Colon Carcinoma Metastatic in the Brain (tissue), 2 donors: Measurements from ENCODE around the genes ZNF347, ZNF765, TARM1, CNOT3 and LILRB5.

DNA sequence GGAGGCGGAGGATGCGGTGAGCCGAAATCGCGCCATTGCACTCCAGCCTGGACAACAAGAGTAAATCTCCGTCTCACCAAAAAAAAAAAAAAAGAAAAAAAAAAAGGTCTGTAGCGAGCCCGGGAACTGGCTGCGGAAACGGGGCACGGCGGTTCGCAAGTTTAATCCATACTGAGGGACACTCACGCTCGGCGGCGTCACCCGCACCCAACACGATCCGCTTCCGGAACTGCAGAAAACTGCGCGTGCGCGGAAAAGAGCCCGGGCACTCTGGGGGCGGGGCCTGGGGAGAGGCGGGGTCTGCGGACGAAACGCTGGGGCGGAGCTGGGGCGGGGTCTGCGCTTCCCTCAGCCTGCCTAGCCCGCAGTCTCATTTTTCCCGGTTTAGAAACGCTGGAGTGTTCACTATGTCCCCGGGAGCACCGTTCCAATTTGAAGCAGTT lies at the start of gene ZNF347:
TSS of gene ZNF347 (minus strand) at position 231 of the 443 bp plus-strand sequence.
- PRO-cap, 2 experiments: peak in 2 of 2 experiments; most common minus-strand start position 231 of the sequence (in 2)

- PRO-cap, 2 experiments: no peak in any of the 2 experiments
These were observed 784 bp downstream of the ZNF665 start for GRCh38 chr19:53192039-53193108.

DNA sequence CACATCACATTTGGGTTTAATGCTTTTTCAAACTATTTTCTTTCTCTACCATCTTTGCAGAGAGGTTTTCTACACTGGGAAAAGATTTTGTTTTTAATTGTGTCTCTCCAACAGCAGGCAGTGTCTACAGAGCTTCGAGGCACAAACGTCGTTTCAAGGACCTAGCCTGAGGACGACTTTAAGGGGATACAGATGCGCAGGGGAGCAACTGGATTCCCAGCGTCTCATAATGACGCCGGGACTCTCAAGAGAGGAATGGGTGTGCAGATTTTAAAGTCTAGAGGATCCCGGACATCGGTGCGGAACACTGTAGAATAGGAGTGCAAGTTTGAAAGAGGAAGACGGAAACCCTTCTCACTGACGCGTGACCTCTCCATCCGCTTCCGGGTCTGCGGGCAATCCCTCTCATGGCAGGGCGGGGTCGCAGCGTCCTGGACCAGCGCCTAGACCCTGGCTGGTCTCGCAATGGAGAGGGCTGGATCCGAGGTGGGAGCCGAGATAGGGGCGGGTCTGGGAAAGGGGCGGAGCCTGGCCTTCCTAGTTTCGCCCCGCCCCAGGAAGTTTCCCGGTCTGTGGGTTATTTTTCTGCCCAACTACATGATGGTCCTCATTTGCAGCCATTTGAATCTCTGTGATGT lies 4.7 kb upstream of the ZNF845 start:
- PRO-cap, 2 experiments: no peak in any of the 2 experiments

DNA sequence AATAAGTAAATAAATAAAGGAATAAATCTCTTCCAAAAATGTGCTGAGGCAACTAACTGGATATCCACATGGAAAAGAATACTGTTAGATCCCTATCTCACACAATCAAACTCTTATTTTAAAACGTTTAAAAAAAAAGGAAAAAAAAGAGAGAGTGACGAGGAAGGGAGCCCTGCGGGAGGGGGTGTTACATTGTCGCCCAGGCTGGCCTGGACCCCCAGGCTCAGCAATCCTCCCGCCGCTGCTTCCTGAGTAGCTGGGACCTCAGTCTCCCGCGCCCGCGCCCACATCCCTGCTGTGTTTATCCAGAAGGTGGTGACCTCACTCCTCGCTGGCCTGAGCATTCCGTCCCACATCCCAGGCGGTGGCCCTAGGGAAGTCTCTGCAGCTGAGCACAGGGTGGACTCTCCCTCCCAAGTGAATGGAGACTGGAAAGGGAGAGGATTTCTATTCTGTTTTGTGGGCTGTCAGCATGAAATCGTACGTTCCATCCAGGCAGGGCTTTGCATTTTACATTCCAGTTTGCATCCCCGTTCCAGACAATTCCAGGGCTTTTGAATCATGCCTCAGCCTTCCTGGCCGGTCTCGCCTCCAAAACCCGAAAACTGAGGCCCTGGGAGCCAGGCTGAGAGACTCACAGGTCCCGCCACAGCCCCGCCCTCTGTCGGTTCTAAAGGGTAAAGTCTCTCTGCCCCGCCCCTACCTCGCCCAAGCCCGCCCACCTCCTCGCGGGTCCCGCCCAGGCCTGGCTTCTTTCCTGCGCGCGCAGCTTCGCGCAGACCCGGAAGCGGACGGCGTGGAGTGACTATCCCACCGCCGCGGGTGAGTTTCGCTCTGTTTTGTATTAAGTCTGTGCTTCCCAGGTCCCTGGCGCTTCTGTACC lies at the start of gene ZNF765:
TSS of gene ZNF765 (plus strand) at position 778 of the 883 bp plus-strand sequence.
- PRO-cap, 2 experiments: peak in 2 of 2 experiments; most common plus-strand start position 784 of the sequence (in 2); most common minus-strand start position 607 of the sequence (in 1)

DNA sequence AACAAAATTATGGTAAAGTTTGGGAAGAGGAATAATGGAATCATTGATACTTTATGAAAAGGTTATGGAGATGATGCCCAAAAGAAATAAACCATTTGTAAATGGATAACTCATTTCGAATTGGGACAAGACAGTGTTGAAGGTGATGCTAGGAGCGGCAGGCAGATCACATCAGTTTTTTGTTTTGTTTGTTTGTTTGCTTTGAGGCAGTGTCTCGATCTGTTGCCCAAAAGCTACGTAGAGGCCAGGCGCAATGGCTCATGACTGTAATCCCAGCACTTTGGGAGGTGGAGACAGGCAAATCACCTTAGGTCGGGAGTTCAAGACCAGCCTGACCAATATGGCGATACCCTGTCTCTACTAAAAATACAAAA lies 8.0 kb upstream of the ZNF813 start:
- PRO-cap, 2 experiments: no peak in any of the 2 experiments

- PRO-cap, 2 experiments: no peak in any of the 2 experiments
These were observed 20.6 kb downstream of the ZNF331 start for GRCh38 chr19:53558299-53559278.

GRCh38 chr19:53581857-53582337 lies 44.0 kb downstream of the ZNF331 start:
- PRO-cap, 2 experiments: no peak in any of the 2 experiments

- PRO-cap, 2 experiments: no peak in any of the 2 experiments
These were observed 31.5 kb upstream of the DPRX start for GRCh38 chr19:53600053-53600956.

DNA sequence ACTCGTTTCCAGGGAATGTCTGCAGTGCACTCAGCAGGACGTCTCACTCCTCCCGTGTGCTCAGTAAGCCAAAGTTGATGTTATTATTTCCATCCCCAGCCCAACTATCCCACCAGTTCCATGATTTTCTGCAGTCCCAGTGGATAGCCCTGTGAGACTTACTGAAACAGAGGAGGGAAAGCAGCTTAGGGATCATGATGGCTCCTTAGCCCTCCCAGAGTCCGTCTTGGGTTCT lies at the start of gene TARM1:
TSS of gene TARM1 (minus strand) at position 221 of the 235 bp plus-strand sequence.
- PRO-cap, 2 experiments: no peak in any of the 2 experiments

DNA sequence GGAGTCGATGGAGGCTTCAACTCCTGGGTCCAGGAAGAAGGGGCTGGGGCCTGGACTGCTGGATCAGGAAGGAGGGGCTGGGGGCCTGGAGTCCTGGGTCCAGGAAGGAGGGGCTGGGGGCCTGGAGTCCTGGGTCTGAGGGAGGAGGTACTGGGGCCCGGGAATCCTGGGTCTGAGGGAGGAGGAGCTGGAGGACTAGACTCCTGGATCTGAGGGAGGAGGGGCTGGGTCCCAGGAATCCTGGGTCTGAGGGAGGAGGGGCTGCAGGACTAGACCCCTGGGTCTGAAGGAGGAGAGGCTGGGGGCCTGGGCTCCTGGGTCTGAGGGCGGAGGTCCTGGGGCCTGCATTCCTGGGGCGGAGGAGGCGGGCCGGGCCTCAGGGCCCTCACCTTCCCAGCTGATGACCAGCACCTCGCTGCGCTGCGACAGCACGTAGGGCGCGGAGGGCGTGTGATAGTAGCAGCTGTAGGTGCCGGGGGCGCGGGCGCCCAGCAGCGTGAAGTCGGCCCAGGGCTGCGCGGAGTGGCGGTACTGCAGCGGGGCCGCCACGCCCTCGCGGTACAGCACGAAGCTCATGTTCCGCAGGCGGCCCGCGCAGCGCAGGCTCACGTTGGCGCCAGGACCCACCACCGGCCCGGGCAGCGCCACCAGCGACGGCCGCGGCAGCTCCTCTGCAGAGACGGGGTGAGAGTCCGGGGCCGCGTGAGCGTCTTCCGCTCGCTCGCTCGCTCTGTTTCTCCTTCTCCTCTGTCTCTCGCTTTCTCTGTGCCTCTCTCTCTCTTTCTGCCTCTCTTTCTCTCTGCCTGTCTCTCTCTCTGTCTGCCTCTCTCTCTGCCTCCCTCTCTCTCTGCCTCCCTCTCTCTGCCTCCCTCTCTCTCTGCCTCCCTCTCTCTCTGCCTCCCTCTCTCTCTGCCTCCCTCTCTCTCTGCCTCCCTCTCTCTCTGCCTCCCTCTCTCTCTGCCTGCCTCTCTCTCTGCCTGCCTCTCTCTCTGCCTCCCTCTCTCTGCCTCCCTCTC lies 4.8 kb downstream of the OSCAR start:
- PRO-cap, 2 experiments: peak in 2 of 2 experiments; most common plus-strand start position 676 of the sequence (in 2)

DNA sequence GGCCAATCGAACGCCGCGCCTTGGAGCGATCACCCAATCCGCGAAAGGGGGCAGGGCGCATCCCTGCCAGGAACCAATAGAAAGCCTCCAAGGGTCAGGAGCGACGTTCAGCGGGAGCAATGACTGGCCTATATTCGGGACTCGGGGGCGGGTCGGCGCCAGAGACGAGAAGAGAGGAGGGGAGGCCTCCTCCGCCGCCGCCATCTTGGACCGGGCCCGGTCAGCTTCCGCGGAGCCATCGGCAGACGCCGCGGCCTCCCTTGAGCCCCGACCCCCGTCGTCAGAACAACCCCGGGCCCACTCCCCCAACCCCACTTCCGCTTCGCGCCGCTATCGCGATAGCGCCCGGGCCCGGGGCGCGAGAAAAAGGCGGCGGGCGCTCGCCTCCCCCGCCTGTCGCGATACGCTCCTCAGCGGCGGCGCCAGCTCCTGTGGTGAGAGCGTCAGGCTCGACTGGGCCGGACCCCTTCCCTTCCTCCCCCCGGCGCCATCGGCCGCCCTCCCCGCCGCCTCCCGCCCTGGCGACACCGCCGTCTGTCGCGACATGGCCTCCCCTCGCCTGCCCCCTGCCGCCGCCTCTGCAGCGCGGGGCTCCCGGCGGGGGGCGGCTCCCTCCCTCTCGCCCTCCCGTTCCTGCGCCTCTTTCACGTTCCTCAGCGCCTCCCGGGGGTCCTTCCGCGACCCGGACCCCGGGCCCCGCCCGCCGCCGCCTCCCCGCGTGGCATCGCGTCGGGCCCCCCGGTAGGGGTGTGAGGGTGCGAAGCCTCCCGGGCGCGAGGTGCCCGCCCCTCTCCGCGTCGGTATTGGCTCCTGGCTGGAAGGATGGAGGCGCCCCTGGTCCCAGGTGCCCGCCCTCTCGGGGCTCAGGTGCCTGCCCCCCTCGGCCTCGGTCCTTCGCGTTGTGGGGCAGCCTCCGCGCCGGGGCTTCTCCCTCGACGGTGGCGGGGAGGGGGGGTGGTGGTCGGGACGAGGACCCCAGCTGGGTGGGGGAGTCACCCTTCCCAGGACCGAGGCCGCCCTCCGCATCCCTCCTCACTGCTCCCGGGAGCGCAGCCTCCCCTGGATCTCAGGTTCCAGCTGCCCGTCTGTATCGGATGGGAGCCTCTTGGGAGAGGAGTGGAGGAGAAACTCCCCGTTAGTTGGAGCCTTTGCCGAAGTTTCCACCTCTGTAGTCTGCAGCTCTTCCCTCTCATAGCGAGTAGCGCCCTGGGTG lies at the start of gene CNOT3:
TSS of gene CNOT3 (plus strand) at position 203 of the 1,213 bp plus-strand sequence.
- PRO-cap, 2 experiments: peak in 2 of 2 experiments; most common plus-strand start position 161 of the sequence (in 2)

GRCh38 chr19:54173930-54174436 lies 1.0 kb upstream of the TMC4 start:
- PRO-cap, 2 experiments: no peak in any of the 2 experiments

- PRO-cap, 2 experiments: no peak in any of the 2 experiments
These were observed 6.7 kb upstream of the TMC4 start for GRCh38 chr19:54179516-54180299.

GRCh38 chr19:54206887-54207914 lies 6.5 kb downstream of the RPS9 start:
- PRO-cap, 2 experiments: no peak in any of the 2 experiments

DNA sequence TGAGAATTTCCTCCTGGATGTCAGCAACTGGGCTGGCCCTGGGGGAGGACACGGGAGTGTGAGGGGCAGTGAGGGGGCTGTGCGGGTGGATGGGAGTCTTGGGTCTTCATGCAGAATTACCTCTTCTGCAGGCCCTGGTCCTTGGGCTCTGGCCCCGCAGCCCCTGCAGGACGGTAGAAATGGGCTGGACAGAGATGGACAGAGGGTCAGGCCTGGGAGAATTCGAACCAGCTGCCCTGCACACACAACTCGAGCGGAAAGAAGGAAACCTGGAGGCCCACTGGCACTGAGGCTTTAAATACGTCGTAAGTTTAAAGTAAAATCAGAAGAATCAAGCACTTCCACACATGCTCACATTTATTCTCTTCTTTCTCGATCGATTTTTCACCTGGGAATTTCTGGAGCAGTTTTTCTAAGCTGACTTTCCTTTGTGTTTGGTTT lies 4.7 kb downstream of the LILRB5 start:
- PRO-cap, 2 experiments: no peak in any of the 2 experiments

DNA sequence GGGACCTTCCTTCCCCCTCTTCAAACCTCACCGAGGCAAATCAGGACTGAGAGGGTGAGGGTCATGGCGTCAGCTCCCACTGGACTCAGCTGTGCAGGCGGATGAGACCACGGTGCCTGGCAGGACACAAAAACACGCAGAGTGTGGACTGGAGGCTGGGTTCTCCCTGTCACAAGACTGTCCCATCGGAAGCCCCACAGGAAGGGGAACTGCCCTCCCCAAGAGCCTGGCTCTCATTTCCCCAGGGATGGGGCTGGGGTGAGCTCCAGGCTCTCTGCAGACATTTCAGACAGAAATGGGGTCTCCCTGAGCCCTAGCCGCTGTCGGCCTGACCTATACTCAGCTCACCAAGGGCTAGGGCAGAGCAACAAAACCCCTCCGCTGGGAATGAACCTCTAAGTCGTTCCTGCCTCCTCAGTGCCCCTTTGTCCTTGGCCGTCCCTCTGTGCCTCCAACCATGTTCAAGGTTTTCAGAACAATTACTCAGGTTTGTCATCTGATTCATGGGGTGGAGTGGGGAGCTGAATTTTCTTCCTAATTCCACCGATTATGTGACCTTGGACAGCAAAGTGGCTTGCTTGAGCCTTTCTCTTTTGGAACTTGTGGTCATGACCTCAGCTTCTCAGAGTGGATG lies at the start of gene LILRB5:
TSS of gene LILRB5 (minus strand) at position 145 of the 634 bp plus-strand sequence.
- PRO-cap, 2 experiments: no peak in any of the 2 experiments

- PRO-cap, 2 experiments: no peak in any of the 2 experiments
These were observed 9.5 kb downstream of the LILRB2 start for GRCh38 chr19:54271514-54271754.

DNA sequence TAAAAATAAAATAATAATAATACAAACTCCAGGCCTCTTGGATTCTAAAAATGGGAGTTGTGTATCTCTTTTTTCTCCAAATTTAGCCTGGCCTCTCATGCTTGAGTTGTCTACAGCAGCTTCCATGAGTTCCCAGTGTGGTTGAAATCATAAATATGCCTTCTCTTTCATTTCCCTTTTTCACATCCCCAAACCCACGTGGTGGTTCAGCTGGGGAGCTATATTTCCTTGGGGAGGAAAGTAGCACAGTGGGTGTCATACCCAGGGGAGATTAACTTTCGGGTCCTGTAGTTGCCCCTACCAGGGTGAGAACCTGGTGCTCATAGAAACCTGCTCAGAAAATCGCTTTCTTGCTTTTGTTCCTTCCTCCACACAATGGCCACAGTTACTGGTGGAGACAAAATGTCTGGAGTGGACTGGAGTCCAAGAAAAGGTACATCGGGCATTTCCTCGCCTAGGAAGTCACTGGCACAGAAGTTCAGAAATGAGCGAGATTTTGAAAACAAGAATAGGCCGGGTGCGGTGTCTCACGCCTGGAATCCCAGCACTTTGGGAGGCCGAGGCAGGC lies 7.0 kb upstream of the LILRA4 start:
- PRO-cap, 2 experiments: no peak in any of the 2 experiments

GRCh38 chr19:54351989-54352900 lies 12.5 kb downstream of the LAIR1 start:
- PRO-cap, 2 experiments: no peak in any of the 2 experiments

GRCh38 chr19:54420805-54421440 lies 5.7 kb downstream of the TTYH1 start:
- PRO-cap, 2 experiments: no peak in any of the 2 experiments